Islet of Langerhans (tissue), 1 donor: Measurements from ENCODE around the genes ADAM33 and SIGLEC1.

DNA sequence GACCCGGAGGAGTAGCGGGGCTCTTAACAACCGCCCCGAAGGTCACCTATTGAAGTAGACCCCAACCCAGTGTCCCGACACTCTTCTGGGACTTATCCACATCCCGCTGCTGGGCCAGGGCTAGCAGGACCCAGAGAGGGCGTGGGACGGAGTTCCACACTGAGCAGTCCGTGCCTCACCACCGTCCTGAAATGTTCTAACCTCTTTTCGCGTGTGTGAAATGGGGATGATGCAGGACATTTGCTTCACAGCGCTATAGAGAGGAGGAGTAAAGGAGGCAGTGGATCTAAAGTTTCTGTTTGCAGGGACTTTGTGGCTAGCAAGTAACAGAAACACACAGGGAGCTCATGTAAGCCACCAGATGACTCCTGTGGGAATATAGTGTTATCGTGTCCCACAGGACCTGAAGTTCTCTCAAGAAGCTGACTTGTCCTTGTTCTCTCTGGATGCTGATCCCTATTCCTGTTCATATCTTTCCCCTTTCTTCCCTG is 626 bp downstream of the ITPA start:
- RRBS: 10% methylated on average over 1 of the region's 14 CpGs

GRCh38 chr20:3238505-3239096 is 389 bp downstream of the SLC4A11 start:
- RRBS: 6% methylated on average over 18 of the region's 70 CpGs

GRCh38 chr20:3649205-3649701 is 13.9 kb downstream of the GFRA4 start:
- RRBS: no CpG with 5 or more reads among the region's 10 CpGs

DNA sequence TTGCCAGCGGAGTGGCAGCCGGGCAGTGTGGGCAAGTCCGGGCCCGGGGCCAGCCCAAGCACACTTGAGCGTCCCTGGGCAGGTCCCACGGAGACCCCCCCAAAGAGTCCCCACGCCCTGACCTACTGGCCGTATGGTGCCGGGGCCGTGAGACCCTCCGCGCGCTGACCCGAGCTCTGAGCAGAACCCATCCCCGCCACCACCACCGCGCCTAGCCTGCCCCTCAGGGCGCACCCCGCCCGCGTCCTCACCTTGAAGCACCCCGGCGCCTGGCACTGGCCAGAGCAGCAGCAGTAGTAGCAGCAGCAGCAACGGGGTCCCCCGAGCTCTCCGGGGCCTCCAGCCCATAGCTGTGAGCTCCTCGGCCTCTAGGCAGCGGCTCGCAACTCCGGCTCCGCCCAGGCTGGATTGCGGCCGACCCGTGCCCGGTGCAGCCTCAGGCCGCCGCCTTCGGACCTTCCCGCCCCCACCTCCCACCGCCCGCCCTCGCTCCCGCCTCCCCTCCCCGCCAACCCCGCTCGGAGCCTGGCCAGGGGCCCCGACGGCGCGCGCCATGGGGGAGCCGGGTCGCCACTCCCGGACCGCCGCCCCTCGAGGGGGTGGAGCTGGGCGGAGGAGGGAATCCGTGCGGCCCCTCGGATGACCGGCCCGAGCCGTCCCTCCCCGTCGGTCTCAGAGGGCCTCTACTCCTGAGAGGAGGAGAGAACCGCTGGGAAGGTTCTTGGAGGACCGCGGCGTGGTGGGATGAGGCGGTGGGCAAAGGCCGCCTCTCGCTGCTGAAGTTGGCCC is at the start of gene ADAM33:
ADAM33 (minus strand) TSS at position 354 of the 789 bp plus-strand sequence.
- RRBS: 5% methylated on average over 28 of the region's 73 CpGs

GRCh38 chr20:3711946-3712946 is at the start of gene SIGLEC1:
SIGLEC1 (minus strand) TSS chr20:3712600.
- RRBS: no CpG with 5 or more reads among the region's 20 CpGs

DNA sequence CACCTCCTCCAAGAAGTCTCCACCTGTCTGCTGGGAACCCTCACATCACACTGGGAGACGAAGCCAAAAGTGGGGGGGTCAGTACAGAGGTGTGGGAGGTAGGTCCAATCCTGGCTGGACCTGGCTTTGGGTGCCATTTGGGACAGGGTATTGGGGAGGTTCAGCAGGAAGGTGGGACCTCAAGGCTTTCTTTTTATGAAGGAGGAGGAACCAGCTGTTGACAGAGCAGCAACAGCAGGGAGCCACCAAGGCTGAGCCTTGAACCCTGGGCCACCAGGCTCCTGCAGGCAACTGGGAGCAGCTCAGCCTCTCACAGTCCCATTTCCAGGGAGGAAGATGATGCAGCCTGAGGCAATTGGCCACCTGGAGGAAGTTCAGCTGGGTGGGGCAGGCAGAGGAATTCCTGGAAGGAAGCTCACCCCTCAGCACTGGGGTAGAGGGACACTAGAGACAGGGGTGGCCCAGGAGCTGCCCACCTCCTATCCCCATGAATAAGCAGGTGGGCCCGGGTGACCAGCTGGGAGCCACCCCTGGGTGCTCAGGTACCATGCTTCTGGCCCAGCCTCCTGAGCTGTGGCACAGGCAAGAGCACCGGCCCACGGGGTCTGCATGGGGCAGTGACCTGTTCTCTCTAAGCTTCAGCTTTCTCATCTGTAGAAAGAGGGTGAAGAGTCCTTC is 3.7 kb upstream of the HSPA12B start:
- RRBS: 82% methylated on average over 2 of the region's 4 CpGs

DNA sequence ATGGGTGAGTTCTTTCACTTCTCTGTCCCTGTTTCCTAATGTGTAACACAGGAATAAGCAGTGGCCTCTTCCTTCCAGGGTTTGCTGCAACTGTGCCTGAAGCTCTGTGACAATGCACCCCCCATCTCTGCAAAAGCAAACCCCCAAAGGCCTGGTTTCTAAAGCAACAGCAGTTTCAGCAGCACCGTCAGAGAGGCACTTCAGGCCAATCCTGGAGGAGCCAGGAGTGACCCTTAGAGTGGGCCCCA is 2.2 kb downstream of the ADISSP start:
- RRBS: no CpG with 5 or more reads among the region's 1 CpG

DNA sequence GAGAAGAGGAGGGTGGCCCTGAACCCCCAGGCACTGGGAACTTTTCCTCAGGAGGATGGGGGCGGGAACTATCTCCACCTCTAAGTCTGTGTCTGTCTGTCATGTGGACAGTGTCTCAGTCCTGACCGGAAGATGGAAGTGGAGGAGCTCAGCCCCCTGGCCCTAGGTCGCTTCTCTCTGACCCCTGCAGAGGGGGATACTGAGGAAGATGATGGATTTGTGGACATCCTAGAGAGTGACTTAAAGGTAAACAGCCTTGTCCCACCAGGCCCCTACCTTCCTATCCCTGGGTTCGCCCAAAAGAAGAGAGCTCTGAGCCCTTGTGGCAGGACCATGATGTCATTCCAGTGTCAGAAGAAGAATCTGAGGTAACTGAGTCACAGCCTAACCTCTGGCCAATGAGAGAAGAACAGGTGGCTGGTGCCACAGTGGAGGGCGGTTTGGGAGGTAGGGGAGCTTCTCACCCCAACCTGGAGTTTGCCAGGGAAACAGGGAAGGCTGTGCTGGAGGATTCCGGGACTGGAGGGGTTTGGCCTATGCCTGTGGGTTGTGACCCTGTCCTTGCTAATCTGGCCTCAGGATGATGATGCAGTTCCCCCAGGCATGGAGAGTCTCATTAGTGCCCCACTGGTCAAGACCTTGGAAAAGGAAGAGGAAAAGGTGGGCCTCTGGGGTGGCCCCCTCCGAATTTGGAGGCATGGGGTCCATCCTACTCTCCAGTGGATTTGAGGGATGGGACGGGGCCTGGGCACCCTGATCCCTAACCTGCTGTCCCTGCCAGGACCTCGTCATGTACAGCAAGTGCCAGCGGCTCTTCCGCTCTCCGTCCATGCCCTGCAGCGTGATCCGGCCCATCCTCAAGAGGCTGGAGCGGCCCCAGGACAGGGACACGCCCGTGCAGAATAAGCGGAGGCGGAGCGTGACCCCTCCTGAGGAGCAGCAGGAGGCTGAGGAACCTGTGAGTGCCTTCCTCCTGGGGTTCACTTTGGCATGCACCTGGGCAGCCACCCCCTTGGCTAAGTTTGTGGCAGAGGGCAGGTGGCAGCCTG is 5.4 kb downstream of the CDC25B start:
- RRBS: no CpG with 5 or more reads among the region's 20 CpGs

DNA sequence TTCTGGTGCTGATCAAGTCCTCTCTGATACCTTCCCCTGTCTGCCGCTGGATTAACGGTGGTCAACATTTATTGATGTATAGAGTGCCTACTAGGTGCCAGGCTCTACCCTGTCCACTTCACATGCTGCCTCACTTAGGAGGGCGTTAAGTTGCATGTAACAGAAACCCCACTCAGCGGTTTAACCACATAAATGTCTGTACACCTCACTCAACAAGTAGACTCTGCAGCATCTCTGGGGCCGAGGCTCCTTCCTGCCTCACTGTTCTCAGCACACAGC is 4.5 kb upstream of the AP5S1 start:
- RRBS: no CpG with 5 or more reads among the region's 5 CpGs

DNA sequence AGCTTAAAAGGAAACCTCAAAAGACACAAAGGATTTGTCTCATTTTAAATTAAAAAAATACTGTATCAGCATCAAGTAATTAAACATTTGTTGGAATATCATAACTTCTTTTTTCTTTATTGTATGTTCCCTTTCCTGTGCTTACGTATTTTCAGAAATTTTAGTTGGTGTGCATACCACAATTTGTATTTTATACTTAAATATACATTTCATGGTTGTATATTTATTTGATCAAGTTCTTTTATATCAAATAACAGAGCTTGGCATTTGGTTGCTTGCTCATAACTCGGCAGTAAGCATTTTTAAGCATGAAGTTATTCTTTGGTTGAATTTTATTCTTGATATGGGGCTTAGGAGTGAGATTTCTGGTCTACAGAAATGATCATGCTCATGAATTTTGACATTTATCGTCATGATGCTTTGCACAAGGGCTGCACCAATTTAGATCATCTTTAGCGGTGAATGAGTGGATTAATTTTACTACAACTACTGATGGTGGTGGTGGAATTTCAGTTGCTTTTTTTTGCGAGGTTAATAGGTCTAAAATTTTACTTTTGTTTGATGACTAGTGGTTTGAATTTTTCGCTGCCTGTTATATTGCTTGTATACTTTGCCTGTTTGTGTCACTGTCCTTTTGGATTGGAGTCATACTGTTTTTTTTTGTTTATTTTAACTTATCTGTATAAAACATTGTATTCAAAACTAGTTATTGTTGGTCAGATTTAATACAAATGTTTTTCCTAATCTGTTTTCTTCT is 28.7 kb downstream of the PANK2 start:
- RRBS: no CpG with 5 or more reads among the region's 6 CpGs

DNA sequence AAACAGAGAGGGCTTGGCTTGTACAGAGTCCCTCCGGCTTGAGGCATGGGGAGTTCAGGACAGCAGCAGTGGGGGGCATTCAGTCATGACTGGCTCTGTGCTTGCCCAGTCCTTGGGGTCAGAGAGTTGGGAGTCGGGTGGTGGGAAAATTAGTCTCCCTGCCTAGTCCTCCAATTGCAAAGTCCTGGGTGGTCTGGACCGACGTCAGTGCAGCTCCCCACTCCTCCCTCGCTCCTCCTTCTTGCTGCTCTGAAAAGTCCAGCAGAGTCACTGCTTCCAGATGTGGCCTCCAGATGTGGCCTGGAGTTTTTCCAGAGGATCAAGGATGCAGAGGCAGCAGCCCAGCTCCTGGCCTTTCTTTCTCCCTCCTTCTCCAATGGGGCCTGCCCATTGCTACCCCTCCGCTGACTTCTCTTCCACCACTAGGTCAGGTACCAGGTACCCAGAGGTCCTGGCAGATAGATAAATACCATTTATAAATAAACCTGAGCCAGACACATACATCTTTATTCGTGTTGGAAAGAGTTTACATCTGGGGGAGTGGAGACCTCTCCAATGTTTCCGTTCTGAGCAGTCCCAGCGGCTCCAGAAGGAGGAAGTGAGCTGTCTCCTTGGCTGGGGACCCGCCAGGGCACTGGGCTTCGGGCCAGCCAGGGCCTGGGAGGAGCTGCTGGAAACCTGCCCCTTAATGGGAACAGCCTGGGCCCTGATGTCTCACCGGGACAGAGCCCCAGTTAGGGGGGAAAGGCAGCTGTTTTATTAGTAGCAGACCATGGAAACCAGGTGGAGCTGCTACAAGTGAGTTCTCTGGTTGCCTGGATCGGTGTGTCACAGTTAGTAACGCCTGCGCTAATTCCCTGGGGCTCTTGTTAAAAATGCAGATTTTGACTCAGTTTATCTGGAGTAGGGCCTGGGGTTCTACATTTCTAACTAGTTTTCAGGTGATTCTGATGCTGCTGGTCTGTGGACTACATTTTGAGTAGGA is 49.1 kb upstream of the RNF24 start:
- RRBS: no CpG with 5 or more reads among the region's 15 CpGs

GRCh38 chr20:4171381-4172055 is 22.9 kb downstream of the SMOX start:
- RRBS: no CpG with 5 or more reads among the region's 14 CpGs

DNA sequence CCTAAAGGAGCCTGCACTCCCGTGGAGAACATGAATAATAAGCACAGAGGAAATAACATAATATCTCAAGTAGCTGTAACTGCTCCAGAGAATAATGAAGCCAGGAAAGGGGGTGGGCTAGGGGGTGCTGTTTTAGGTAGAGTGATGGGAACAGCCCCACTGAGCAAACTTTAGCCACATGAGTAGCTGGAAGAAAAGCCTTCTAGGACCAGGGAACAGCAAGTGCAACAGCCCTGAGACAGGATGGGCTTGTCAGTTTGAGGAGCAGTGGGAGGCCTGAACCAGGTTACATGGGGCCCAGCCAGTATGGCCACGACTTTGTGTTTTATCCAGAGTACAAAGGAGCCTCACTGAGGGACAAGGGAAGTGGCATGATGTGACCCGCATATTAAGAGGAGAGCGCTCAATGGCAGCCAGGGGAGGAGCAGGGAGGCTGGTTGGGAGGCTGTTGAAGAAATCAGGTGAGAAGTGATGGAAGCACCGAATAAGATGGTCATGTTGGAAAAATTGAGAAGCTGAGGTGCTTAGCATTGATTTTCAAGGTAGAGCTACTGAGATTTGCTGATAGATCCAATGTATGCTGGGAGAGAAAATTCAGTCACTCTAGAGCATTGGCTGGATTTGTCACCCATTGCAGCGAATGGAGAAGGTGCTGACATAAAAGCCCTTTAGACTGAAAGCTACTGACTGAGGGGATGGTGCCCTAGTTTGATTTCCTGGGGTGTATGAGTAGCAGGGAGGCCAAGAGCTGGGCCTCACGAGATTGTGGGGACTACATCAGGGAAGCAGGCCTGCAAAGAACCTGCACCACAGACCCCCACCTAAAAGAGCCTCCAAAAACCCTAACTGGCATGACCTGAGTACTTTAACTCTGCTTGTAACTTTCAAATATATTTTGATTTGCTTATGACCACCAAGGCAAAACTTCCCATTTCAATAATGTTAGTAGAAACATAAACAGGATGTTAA is 11.4 kb downstream of the PRNP start:
- RRBS: no CpG with 5 or more reads among the region's 7 CpGs

- RRBS: no CpG with 5 or more reads among the region's 3 CpGs
These were observed 78.5 kb upstream of the RASSF2 start for GRCh38 chr20:4901738-4902545.

GRCh38 chr20:4926233-4926468 is 75.2 kb downstream of the SLC23A2 start:
- RRBS: no CpG with 5 or more reads among the region's 4 CpGs

DNA sequence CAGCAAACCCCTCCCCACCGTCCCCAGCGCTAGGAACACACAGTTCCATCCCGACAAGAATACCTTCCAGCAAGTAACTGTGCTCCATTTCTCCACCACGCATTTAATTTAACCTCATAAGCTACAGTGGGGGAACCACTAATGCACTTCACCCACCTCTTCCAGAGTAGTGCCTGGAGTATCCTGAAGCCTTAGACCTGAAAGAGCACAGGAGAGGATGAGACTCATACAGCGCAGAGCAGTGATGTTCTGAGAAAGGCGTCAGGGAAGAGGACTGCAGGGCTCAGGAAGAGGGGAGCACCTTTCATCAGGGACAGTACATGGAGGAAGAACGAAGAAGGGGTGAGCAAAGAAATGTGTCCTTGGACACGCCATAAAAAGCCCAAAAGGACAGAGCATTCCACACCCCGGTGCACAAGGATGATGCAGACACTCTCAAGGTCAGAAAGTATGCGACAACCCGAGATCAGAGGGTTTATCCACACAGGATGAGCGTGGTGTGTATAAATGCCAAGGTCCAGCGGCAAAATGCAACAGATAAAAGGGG is 64.6 kb downstream of the SLC23A2 start:
- RRBS: no CpG with 5 or more reads among the region's 13 CpGs

DNA sequence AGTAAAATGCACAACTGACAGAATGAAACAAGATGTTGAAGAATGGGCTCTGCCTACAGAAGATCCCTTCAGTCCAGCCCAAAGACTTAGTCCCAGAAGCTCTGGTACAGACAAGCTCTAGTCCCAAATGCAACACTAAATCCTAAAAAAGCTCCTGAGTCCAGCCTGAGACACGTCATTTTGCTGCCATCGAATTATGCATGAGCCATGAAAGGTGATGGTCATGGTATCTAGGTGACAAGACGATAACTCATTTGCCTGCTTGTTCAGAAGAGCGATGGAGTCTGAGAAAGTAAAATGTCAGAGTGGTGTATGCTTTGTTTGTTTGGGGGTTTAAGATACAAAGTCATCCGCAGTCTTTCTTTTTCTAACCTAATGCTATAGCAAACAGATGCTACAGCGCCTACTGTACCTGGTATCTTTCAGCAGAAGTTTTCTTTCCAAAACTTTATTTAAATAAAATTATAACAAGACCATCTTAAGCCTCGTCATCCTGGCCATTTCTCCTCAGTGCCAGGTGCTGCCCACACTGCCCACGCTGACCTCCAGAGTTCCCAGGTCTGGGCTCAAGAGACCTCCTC is 54.7 kb downstream of the SLC23A2 start:
- RRBS: no CpG with 5 or more reads among the region's 8 CpGs

DNA sequence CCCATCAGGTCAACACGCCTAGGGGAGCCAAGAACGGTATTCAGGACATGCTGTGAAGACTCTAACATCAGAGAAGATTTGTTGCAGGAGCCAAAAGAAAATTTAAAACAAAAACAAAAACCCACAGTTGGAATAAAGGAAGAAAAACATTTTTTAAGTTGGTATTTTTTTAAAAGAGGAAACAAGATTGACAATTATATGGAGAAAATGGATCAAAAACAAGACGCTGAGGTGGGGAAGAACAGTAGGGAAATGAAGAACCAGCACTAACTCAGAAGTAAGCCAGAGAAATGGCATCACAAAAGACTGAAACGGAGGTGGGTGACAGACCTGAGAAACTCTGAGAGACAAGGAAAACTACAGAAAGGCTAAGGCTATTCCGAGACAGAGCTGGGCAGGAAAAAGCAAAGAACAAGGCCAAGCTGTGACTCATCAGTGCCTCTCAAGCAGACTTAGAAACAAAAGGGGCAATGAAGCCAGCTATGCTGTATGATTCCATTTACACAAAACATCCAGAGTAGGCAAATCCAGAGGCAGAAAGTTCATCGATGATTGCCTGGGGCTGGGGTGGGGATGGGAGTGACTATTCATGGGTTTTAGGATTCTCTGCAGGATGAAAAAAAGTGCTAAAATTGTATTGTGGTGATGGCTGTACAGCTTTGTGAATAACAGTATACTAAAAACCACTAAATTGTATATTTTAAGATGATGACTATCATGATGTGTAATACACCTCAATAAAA is 50.1 kb downstream of the SLC23A2 start:
- RRBS: no CpG with 5 or more reads among the region's 6 CpGs

GRCh38 chr20:5049981-5050392 is 48.7 kb upstream of the SLC23A2 start:
- RRBS: no CpG with 5 or more reads among the region's 5 CpGs

DNA sequence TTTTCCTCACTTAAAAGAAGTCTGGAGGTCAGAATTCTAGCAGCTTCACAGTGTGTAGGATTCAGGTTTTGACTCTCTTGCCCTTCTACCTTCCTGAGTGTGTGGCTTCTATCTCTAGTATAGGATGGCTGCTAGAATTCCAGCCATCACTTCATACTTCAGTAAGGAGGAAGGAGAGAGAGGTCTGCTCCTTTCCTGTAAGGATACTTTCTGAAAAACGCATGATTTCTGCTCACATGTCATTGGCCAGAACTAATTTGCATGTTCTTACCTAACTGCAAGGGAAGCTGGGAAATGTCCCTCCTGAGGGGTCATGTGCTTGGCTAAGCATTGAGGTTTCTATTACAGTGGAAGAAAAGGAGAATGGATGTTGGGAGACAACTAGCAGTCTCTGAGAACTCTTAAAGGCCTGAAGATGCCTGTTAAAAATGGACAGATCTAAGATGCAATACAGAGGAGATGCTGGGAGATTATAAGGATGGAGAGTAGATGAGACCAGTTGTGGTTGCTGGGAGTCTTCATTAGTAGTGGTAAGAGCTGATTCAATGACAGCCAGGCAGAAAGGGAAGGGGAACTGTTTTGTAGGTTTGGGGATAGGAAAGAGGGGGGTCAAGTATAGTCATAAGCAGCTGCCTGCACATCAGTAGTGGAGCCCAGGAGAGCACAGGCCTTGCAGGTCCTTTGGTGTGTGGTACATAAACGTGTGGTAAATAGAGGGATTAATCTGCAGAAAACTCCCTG is 20.2 kb downstream of the CDS2 start:
- RRBS: no CpG with 5 or more reads among the region's 2 CpGs